ENCODE data around the genes CEP44 and WDR17.

- PRO-cap, 3 experiments: no peak in any of the 3 experiments
- RAMPAGE, long total RNA: no peak
- RRBS, 2 experiments: no CpG with 5 or more reads among the region's 4 CpGs
Measured at GRCh38 chr4:169555703-169556214, 56.6 kb downstream of the NEK1 start.

- PRO-cap, 3 experiments: peak in 1 of 3 experiments; most common plus-strand start chr4:169619719 (in 1)
- RAMPAGE, long total RNA: no peak
- RRBS, 2 experiments: no CpG with 5 or more reads among the region's 39 CpGs
Measured at GRCh38 chr4:169619367-169620288, 750 bp upstream of the CLCN3 start.

- PRO-cap, 3 experiments: no peak in any of the 3 experiments
- RAMPAGE, long total RNA: no peak
- RRBS, 2 experiments: no CpG with 5 or more reads among the region's 3 CpGs
Measured at GRCh38 chr4:169657480-169658075, 37.2 kb downstream of the CLCN3 start.

DNA sequence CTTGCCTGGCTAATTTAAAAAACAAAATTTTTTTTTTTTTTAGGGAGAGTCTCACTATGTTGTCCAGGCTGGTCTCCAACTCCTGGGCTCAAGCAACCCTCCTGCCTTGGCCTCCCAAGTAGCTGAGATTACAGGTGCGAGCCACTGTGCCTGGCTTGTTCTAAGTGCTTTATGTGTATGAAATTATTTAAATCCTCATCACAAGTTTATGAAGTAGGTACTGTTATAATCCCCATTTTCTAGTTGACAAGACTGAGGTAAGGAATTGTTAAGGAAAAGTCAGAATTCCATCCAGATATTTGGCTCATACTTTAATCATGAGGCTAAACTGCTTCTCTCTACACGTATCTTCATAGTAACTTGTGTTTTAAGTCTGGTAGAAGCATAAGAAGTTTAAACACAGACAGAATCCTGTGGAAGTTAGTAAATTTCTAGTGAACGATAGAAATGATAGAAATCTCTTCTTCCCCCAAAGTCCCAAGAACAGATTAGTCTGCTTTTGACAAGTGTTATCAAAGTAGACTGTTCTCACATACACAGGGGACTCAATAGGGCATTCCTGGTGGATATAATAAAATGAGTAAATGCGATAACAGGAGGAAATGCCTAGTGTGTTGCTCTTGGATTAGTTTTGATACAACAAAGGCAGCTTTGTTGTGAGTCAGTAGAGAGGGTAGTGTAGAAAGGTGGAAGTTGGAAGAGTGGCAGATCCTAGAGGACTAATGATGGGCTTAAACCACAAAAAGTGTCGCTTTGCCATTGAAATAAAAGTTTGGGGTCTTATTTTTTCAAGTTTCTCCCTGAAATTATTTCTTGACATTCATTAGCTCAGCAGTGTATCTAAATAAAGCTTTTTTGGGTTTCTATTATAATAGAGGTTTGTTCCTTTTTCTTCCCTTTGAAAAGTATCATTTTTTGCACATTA lies 43.4 kb downstream of the CLCN3 start:
- PRO-cap, 3 experiments: no peak in any of the 3 experiments
- RAMPAGE, long total RNA: no peak
- RRBS, 2 experiments: no CpG with 5 or more reads among the region's 5 CpGs

DNA sequence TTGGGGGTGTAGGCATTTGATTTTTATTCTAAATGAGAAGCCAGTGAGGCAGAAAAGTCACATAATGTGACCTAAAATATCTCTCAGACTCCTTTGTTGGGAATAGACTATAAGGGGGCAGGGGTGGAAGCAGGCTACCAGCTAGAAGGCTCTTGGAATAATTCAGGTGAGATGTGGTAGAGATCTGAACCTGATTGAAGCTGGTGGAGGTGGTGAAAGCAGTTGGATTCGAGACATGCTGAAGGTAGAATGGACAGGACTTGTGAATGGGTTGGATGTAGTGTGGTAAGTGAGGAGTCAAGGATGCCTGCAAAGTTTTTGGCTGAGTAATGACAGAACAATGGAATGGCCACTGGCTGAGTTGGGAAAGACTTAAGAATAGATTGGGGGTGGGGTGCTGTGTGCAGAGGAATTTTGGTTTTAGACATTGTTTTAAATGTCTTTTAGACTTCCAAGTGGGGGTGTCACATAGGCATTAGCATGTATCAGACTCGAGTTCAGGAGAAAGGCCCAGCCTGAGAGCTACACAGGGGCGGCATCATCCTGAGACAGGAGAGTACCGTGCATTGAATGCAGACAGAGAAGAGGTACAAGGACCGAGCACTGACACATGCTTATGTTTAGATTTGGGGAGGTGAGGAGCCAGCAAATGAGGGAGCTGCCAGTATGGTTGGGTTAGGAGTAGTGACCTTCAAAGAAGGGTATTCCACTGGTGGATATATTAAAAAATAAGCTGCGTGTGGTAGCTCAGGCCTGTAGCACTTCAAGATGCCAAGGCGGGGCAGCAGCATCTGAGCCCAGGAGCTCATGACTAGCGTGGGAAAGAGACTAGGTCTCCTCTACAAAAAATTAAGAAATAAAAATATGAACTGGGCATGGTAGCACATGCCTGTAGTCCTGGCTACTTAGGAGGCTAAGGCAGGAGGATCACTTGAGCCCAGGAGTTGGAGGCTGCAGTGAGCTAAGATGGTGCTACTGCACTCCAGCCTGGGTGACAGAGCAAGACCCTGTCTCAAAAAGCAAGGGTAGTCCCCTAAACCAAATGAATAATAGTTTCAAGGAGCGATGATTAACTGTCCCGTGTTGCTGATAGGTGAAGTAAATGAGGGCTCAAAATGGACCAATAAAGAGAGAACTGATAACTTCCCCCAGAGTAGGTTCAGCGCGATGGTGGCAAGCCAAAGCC lies 33.2 kb downstream of the HPF1 start:
- PRO-cap, 3 experiments: no peak in any of the 3 experiments
- RAMPAGE, long total RNA: no peak
- RRBS, 2 experiments: no CpG with 5 or more reads among the region's 12 CpGs

- PRO-cap, 3 experiments: no peak in any of the 3 experiments
- RAMPAGE, long total RNA: no peak
- RRBS, 2 experiments: 0% methylated on average over 2 of the region's 49 CpGs; no CpG with 5 or more reads in 1 of the 2 experiments
Measured at GRCh38 chr4:170026747-170027740, 849 bp upstream of the MFAP3L start.

- PRO-cap, 3 experiments: no peak in any of the 3 experiments
- RAMPAGE, long total RNA: no peak
- RRBS, 2 experiments: no CpG with 5 or more reads among the region's 1 CpG
Measured at GRCh38 chr4:170226052-170226467, 136.3 kb upstream of the AADAT start.

- PRO-cap, 3 experiments: no peak in any of the 3 experiments
- RAMPAGE, long total RNA: no peak
- RRBS, 2 experiments: no CpG with 5 or more reads among the region's 4 CpGs
Measured at GRCh38 chr4:172711963-172712398, 456.6 kb upstream of the GALNT7 start.

DNA sequence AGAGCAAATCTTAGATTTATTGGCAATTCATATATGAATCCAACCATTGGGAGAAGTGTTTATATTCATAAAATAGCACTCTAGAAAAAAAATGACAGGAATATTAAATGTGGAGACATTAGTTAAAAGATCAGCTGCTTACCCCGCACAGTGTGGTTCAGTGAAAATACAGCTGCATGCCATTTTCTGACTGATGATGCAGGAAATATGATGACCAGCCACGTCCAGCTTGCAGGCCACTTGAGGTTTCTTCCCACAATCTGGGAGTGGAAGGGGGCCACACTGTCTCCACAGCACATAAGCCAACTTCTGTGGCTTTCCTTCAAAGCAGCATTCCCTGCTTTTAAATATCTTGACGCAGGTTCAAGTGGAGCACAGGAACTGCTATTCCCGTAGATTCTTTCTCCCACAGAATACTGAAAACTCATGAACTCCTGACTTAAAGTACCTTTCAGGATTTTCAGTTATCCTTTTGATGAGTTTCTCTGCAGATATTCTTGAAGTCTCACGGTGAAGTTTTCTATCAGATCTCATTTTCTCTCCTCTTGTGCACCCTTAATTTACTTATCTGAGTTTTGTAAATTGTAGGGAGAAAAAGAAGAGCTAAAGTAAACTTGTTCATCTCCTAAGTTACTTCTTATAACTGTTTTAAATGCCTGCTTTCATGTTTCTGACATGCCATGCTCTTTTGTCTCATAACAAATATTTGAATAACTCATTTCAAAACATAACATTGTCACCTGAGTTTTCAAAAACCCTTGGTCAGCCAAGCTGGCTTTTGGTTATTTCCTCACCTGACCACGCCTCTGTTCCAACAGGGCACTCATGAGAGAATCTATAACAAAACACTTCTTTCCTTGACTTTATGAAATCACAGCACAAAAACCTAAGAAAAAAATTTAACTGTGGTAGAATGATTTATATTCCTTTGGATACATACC lies 173.2 kb upstream of the GALNT7 start:
- PRO-cap, 3 experiments: no peak in any of the 3 experiments
- RAMPAGE, long total RNA: no peak
- RRBS, 2 experiments: no CpG with 5 or more reads among the region's 6 CpGs

GRCh38 chr4:173185705-173186344 lies 17.2 kb downstream of the GALNT7 start:
- PRO-cap, 3 experiments: no peak in any of the 3 experiments
- RAMPAGE, long total RNA: no peak
- RRBS, 2 experiments: no CpG with 5 or more reads among the region's 3 CpGs

GRCh38 chr4:173281844-173282443 lies 52.2 kb downstream of the HMGB2 start:
- PRO-cap, 3 experiments: no peak in any of the 3 experiments
- RAMPAGE, long total RNA: no peak
- RRBS, 2 experiments: no CpG with 5 or more reads among the region's 13 CpGs

GRCh38 chr4:173400453-173401096 lies 1.7 kb upstream of the SCRG1 start:
- PRO-cap, 3 experiments: no peak in any of the 3 experiments
- RAMPAGE, long total RNA: no peak
- RRBS, 2 experiments: no CpG with 5 or more reads among the region's 7 CpGs

DNA sequence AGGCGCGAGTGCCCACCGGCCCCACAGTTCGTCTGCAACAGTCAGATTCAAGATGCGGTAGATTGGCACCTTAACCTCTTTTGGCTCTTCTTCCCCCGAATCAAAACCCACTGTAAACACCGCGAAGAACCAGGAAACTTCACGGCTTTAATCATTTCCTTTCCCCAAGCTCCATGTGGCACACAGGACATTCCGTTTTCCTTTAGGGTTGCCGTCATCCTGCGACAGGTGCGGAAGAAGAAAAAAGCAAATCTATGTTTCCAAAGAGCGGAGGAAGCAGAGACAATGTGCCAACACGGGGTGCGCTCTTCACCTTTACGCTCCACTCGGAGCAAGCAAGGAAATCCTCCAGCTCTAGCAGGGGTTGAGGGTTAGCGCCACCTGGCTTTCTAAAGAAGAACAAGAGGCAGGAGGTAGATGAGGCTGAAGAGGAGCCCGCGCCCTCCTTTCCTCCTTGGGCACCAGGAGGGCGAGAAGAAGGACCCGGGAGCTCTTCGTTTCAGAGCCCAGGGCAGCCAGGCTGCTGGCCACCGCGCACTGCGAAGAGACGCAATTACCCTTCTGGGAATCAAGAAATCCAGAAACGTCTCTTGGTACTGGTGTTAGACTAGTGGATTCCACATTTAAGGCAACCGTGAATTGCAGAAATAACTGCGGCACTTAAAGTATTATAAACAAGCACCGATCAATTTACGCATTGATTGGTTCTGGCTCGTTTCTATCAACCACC lies 35.7 kb downstream of the HAND2 start:
- PRO-cap, 3 experiments: no peak in any of the 3 experiments
- RAMPAGE, long total RNA: no peak
- RRBS, 2 experiments: no CpG with 5 or more reads among the region's 34 CpGs

DNA sequence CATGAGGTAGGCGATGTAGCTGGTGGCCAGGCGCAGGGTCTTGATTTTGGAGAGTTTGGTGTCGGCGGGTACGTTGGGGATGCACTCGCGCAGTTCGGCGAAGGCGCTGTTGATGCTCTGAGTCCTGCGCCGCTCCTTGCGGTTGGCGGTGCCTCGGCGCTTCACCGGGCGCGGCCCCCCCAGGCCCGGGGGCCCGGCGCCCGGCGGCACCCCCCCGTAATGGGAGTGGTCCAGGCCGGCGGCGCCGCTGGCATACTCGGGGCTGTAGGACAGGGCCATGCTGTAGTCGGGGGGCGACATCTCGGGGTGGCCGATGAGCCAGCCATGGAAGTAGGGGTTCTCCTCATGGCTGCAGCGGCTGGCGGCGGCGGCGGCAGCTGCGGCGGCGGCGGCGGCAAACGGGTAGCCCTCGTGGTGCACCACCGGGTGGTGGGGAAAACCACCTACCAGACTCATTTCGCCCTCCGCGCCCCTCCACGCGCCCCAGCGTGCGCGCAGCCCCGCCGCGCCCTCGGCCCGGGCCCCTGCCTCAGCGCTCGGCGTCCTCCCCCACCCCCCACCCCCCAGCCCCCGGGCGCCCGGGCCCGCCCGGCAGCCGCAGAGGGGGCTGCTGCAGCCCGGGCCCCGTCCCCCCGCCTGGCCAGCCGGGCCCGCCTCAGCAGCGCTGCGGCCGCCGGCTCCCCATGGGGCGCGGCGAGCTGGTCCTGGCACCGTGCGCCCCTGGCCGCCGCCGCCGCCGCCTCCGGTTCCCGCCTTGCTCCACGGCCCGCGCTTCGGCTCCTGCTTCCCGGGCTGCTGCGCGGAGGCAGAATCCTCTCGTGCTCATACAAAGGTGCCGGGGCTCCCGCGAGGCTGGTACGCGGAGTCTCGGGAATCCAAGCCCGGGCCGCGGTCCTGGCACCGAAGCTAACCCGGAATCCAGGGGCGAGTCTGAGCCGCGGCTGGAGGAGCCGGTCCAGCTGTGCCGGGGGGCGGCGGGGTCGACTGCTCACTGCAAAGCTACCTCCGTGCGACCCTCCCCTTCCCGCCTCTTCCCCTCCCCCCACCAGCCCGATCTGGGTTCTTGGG lies 861 bp downstream of the HAND2 start:
- PRO-cap, 3 experiments: peak in 1 of 3 experiments; most common plus-strand start position 122 of the sequence (in 1); most common minus-strand start position 138 of the sequence (in 1)
- RAMPAGE, long total RNA: no peak
- RRBS, 2 experiments: 2 to 3% methylated on average over 44 of the region's 121 CpGs

- PRO-cap, 3 experiments: no peak in any of the 3 experiments
- RAMPAGE, long total RNA: no peak
- RRBS, 2 experiments: no CpG with 5 or more reads among the region's 6 CpGs
Measured at GRCh38 chr4:173543223-173543753, 13.3 kb upstream of the HAND2 start.

DNA sequence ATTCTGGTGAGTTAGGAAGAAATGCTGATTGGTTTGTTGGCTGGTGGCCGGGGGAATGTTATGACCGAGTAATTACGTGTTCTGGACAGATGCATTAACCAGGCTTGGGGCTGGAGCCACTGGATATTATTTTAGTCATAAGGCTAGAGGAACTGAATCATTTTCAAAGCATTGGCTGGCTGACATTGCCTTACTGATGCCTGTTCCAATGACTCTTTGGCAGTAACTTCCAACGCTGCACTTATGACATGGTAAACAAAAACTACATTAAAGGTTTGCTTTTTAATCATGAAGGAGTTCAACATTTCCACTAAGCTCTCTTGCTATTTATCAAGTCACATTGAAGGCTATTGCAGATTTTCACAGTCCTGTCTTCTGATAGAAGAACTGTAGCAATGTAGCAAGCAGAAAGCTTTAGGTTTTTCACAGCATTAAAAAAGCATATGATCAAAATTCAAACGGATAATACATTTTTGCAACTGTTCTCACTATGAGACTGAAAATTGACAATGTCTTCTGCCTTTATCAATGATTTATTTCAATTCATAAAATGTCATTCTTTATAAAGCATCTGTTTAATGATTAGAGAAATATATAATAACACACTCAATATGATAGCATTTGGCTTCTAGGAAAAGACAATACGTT lies 84.4 kb downstream of the FBXO8 start:
- PRO-cap, 3 experiments: no peak in any of the 3 experiments
- RAMPAGE, long total RNA: no peak
- RRBS, 2 experiments: no CpG with 5 or more reads among the region's 6 CpGs

DNA sequence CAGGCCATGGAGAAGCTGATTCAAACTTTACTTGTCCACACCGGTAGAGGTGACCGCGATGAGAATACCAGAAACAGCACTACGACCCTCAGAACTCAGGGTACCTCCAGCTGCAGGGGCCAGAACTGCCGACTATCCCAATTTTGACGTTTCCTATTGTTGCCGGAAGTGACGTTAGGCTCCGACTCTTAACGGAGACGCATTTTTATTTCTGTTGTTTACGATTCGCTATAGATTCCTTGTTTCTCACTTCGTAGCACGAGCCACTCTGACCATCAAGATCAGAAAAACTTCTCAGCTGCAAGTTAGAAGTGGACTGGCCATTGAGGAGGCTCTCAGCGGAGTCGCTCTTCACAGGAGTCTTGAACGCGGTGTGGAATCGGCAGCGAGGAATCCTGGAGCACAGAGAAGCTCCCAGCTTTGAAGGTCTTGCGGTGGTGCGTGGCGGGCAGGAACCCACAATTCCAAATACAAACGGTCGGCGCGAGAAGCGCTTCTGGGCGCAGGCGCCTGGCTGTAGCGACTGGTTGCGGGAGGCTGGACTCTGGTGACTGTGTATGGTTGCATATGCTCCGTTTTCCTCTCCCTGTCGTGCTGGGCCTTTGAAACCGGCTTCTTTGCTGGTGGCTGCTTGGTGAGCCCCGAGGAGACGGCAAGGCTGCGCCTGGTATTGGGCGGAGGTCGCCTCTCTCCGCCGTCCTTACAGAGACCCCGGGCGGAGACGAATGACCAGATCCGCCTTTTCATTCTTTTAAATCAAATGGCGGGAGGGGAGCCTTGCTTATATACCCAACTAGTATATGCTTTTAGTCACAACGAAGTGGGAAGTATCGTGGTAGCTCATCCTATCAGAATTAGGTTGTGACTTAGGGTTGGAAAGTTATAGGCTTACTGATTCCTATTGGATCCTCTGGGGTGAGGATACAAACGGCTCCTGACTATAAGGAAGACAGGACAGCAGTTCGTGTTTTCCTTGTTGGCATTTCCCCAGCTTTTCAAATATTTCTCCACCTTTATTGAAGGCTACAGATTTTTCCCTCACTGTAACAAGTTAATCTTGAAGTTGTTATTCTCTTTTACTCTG lies at the start of gene CEP44:
Gene CEP44 (plus strand): TSS at position 405 of the 1,084 bp plus-strand sequence.
- PRO-cap, 3 experiments: peak in 3 of 3 experiments; most common plus-strand start position 417 of the sequence (in 2); most common minus-strand start position 145 of the sequence (in 2)
- RAMPAGE, long total RNA: no peak
- RRBS, 2 experiments: 1% methylated on average over 12 of the region's 52 CpGs

GRCh38 chr4:175811716-175812126 lies 343 bp downstream of the GPM6A start:
- PRO-cap, 3 experiments: no peak in any of the 3 experiments
- RAMPAGE, long total RNA: no peak
- RRBS, 2 experiments: no CpG with 5 or more reads among the region's 6 CpGs

GRCh38 chr4:175992749-175993185 lies 72.9 kb upstream of the WDR17 start:
- PRO-cap, 3 experiments: no peak in any of the 3 experiments
- RAMPAGE, long total RNA: no peak
- RRBS, 2 experiments: no CpG with 5 or more reads among the region's 3 CpGs

DNA sequence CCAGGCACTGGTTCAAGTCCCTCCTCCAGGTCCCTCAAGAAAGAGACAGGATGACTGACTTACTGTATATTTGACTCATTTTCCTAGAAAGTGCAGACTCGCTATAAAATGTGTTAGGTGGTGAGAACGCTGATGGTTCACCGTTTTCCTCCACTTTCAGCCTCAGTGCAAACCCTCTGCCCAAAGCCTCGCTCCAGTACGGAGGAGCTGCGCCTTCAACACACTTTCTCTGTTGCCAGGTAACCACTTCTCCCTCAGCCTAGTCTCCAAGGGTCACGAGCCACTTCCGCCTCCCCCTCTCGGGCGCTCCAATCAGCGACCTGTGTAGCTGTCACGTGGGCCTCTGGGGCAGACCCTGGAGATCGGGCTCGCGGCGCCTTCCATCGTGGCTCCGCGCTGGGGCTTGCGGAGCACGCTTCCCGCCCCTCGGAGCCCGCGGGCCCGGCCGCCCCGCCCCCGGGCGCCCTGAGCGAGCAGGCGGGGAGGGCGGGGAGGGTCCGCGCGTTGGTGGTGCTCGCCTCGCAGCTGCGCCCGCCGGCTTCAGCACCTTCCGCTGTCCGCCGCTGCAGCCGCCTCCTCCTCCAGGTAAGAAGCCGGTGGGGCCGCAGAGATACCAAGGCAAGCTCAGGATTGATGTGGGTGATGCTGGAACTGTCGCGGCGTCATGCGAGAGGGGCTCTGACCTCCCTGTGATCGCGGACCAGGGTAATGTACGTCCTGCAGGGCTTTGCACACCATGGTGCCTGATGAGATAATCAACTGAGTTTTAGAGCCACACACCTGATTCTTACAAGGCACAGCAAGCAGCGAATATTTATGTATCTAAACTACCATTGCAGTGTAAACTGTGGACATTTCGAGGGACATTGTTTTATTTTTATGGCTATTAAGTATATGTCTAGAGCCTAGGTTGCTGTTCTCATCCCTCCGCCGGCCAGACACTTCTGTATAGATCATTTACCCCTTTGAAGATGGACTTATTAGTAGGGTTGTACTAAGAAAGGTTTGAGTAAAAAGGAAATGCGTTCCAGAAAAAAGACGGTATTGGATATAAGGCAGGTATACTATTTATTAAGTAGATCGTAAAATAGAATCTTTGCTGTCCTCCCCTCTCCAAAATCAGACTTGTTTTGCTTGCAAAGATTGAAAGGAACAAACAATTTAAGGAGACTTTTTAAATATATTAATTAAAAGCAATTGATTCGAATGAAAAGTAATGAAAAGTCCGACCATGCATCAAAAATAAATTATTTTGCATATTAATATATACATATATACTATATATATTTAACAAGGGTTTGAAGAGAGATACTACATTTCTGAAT lies at the start of gene WDR17:
Gene WDR17 (plus strand): TSS at position 347 of the 1,325 bp plus-strand sequence.
- PRO-cap, 3 experiments: no peak in any of the 3 experiments
- RAMPAGE, long total RNA: no peak
- RRBS, 2 experiments: 2% methylated on average over 16 of the region's 63 CpGs